H4 (cell line): ENCODE data around the gene DUSP22.

GRCh38 chr6:291906-292604 is at the start of gene DUSP22:
Gene DUSP22, plus strand, starts transcription at chr6:292487.
- RAMPAGE, long total RNA: no peak

DNA sequence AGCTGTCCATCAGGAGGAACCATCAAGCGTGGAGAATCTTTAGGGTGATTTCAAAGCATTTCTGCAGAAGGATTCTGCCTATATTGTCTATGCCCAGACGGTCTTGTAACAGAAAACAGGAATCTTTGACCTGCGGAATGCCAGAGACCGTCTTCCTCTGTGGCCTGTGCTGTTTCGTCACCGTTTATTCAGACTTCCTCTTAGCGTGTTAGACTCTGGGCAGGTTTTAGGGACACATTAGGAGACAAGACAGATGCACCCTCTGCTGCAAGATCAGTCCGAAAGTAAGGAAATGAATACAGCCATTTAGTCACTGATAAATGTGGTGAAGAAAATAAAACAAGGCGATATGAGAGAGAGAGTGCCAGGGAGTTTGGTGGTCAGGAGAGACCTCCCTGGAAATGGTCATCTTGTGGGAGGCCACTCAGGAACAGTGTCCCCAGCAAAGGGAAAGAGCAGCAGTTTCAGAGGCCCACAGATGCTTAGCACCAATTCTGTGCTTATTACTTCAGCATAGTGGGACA is 6.4 kb downstream of the DUSP22 start:
- RAMPAGE, long total RNA: no peak

GRCh38 chr6:319605-320082 is 27.4 kb downstream of the DUSP22 start:
- RAMPAGE, long total RNA: no peak

DNA sequence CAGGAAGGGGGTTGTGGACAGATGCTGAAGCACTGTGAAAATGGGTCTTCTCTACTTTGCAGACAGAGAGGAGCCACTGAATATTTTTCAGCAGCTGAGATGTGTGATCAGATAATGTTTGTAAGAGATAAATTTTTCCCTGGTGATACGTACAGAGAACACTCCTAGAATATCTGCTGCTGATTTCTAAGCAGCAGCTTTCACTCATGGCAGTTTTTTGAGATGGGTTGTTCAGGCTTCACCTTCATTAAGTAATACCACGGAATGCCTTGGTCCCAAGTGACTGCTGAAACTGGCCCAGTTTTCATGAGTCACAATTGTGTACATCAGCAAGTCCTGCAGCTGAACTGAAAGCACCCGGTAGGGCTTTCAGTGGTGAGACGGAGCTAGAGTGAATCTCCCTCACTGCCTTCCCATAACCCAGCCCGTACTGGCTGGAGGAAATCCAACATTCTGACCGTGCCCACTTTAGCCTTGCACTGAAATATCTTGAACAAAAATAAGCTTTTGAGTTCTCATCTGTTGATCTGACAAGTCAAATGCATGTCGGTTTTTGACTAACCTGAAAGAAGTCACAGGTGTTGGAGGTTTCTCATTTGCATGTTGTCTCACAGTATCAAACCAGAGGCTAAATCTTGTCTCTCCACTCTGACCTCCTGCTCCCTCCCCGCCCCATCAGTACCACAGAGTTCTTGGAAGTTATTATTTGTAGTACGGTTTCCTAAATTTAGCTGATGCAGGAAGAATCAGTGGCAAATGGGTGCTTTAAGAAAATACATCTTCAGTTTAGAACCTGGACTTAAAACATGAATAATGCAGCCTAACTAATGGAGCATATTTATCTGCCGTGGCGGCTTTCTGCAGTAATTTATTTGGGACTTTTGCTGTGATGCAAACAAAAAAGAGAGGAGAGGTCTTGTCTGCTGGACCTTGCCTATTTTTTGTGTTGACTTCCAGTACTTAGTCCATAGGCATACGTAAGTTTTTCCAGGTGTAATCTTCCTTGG is 35.9 kb downstream of the DUSP22 start:
- RAMPAGE, long total RNA: no peak

DNA sequence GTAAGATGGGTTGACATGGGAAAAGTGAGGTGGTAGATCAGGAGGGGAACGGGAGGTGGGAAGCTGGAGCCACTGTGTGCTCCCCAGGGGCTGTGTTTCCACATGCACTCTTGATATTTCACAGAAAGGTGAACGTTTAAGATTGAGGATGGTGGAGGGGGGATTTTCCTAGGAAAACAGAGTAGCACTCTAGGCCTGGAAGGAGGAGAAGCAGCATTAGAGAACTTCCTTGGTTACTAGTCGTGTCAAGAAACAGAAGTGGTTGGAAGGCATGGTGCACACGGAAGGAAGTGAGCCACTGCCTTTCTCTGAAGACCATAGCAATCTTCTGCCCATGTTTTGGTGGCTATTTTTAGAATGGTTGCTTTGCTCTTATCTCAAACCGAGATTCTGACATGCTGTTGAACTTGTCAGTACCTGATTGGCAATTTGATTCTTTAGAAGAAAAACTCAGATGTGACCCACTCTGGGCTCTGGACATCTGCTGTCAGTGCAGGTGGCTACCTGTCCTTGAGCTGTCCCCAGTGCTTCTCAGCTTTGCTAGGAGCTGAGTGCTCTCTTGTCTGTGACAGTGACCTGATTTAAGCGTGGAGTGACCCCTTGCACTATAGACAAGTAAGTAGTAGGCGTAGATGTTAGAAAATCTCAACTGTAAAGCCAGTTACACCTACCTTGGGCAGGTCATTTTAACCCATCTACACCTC is 44.4 kb downstream of the DUSP22 start:
- RAMPAGE, long total RNA: no peak

DNA sequence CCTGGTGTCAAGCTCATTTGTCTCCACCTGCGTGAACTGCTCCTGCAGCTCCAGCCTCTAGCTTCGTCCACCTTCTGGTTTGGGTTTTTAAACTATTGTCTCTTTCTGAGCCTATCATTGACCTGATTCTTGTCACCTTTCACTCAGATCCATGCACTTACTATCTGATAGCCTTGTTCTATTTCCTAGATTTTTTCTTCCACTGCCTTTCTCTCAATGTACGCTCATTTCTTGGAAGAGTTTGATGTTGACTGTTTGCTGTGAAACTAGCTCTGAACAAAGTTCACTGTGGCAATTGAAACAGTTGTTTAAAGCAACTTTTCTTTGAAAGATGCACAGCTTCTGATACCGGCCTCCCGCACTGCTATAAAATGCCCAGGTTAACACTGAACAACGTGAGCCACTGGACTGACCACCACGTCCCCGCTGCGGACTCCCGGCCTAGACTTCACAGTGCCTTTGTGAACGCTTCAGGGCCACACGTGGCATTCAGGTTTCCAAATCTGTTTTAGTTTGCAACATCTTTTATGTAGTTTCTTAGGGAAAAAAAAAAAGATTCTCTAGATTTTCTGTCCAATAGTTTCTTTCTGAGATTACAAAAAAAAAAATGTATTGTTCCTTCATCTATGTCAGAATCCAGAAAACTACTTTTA is 29.8 kb upstream of the IRF4 start:
- RAMPAGE, long total RNA: no peak

DNA sequence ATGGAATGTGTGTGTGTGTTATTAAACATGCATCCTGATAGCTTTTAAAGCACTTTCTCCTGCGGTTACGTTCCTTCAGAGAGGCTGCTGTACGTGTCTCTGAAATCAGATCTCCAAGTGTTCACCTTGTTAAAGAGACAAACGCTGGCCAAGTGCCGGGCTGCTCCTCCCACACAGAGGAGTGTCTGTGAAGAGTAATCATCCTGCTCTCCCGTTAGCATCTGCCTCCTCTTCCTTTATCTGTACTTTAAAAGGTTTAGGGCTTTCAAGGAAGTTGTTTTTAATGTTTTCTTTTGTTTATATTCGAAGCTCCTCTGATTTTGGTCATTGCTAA is 19.9 kb downstream of the IRF4 start:
- RAMPAGE, long total RNA: no peak

DNA sequence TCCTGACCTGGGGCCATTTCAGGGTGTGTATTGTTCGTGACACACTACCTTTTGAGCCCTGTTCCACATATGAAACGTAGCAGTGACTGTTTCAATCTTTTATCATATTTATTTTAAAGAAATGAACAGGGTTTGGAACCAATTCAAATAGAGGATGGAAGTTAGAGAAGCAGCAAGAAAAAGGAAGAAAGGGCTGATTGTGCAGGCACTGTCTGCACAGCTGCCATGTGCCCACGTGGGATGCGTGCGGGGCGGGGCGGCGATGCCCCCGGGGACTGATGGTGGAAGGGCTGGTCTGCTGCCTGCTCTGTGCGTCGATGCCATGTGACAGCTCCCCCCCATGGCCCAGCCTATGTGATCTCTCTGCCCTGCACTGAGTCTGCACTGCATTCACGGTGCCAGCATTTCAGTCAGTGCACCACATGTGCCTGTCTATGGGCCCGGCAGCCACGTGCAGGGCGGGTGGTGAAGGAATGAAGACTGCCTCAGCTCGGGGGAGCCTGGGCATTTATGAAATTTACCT is 96.4 kb downstream of the IRF4 start:
- RAMPAGE, long total RNA: no peak

GRCh38 chr6:511929-512530 is 120.5 kb downstream of the IRF4 start:
- RAMPAGE, long total RNA: no peak

DNA sequence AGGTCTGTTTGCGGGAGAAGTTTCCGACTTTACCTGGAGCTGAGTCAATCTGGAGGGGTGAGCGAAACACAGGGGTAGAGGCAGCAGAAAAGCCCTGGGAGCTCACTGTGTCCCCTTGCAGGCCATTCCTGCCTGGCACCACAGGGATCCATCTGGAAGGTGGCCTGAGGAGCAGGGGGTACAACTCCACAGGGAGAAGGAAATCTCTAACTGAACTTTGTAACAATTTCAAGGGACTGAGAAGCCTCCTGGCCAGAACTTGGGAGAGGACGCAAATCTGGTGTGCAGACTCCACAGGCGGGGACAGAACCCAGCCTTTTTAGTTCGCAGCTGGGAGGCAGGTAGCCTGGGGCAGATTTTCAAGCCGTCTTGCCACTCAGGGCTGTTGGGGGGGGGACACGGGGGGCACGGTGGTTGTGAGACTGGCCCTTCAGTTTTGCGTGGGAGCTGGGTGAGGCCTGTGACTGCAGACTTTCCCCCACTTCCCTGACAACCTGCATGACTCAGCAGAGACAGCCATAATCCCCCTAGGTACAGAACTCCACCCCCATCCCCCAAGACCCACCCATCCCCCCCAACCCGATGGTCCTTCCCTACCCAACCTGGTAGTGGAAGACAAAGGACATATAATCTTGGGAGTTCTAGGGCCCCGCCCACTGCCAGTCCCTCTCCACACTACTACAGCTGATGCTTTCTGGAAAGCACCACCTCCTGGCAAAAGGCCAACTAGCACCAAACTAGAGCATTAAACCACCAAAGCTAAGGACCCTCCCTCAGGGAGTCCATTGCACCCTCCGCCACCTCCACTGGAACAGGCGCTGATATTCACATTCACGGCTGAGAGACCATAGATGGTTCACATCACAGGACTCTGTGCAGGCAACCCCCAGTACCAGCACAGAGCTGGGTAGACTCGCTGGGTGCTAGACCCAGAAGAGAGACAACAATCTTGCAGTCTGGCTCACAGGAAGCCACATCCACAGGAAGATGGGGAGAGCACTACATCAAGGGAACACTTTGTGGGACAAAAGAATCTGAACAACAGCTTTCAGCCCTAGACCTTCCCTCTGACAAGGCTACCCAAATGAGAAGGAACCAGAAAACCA is 3.1 kb upstream of the HUS1B start:
- RAMPAGE, long total RNA: no peak

- RAMPAGE, long total RNA: no peak
These were observed 224.5 kb upstream of the FOXQ1 start for GRCh38 chr6:1087455-1087761.

DNA sequence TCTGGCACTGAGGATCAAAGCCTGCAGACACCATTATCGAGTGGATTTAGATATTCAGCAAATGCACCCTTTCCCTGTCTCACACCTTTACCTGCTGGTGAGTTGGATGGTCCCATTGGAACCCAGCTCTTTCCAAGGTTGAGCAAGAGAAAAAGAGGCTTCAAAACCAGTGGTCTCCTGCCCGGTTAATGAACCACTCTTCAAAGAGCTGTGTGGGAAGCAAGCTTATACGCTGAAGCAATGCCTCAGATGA is 83.5 kb upstream of the FOXQ1 start:
- RAMPAGE, long total RNA: no peak

GRCh38 chr6:1325489-1326094 is 13.7 kb downstream of the FOXQ1 start:
- RAMPAGE, long total RNA: no peak

- RAMPAGE, long total RNA: no peak
These were observed 3.7 kb upstream of the FOXF2 start for GRCh38 chr6:1385750-1385994.

DNA sequence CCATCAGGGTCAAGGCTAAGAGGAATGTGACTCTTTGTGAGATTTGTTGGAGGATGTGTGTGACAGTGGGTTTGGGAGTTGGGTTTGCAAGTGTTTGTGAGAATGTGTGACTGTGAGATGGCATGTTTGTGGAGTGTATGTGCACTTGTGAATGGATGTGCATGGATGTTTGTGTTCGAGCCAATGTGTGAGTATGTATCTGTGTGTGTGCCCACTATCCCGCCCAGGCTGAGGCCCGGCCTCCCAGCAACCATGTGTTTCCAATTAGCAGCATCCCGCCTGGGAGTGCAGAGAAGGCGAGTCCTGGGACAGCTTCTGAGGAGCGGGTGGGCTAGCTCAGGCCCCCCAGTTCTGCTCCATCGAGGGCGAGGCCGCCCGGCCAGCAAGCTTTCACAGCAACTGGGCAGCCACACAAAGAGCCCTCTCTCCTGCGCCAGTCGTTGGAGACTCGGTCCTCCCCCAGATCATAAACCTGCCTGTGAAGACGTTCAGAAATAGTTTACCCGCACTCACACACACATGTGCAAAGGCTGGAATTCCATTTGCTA is 12.7 kb downstream of the FOXC1 start:
- RAMPAGE, long total RNA: no peak

- RAMPAGE, long total RNA: no peak
These were observed 254.8 kb downstream of the FOXC1 start for GRCh38 chr6:1864573-1864941.

DNA sequence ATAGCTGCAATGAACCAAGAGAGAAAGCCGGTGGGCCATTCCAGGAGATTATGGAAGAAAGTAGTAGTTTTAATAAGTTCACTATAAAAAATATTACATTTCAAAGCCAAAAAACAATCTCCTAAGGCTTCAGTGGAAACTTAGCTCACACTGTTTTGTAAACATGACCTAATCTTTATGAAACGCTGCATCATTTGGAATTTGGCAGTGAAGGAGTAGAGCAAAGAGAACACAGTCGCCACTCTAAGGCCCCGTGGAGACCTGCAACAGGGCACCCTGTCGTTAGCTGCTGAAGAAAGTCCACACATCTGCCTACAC is 289.8 kb downstream of the FOXC1 start:
- RAMPAGE, long total RNA: no peak

DNA sequence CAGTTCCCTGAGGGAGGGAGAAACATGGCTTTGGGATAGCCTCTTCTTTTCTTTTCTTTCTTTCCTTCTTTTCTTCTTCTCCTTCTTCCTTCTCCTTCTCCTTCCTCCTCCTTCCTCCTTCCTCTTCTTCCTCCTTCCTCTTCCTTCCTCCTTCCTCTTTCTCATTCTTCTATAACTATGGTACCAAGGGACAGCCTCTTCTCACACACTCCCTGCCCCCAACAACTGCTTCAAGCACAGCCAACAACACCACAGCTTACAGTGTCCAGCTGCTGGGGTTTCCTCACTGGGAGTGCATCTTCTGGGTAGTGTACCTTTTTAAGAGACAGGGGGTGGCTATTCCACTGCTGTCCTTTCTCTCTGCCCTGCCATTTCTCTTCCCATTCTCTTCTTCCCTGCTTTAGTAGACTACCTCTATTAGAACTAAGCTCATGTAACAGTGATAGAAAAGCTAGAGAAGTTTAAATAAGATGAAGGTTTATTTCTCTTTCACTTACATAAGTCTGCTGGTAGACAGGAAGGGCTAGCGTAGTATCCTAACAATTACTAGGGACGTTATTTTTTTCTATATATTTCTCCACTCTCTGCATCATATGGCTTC is 249.3 kb downstream of the GMDS start:
- RAMPAGE, long total RNA: no peak

DNA sequence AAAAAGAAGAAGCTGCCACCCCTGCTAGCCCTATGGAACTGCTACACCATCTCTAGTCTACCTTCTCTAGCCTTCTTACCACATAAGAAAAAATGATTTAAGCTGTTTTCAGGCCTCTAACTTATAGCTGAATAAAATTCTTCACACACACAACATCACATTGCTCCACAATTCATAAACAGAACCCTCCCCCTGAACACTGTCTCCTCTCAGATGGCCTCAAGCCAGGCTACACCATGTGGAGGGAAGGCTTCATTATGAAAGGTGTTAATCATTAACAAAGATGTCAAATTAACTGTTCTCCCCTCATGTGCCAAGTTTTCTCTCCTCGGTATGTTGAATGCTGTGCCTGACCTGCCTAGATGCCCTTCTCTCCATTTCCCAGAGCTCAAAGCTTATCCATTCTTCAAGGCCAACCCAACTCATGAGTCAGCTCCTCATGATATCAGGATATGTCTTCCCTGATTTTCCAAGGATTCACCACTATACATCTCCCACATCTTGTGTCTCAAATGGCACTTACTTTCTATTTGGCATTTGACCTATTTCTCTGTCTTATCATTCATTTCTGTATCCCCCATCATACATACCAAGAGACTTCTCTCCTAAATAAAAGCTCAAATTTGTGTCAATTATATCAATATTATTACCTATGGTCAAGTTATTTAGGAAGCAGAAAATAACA is 210.3 kb downstream of the GMDS start:
- RAMPAGE, long total RNA: no peak

DNA sequence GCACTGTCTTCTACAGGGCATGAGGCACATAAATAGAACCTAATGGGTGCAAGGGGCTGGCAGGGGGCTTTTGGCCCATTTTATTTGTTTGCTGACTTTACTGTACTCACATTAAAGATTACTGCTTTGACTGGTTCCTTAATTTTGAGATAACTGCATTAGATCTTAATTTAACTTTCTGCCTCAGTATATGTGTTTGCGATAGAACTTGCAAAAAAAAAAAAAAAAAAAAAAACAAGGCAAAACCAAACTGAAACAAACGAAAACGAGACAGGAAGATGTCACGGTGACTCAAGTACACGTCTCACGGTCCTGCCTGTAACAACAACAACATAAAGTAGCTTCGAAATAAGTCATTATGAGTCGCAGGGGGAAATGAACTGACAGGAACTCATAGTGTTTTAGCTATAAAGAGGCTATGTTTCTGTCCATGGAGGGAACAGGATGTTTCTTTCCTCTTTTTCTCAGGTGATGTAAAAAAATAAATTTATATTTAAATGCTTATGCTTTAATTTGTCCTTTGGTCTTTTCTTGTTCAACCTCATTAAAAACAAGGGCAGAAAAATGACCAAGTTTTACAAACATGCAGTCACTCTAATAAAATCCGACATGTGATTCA is 133.8 kb upstream of the GMDS start:
- RAMPAGE, long total RNA: no peak